ENCODE measurements around a stretch of chr14.

DNA sequence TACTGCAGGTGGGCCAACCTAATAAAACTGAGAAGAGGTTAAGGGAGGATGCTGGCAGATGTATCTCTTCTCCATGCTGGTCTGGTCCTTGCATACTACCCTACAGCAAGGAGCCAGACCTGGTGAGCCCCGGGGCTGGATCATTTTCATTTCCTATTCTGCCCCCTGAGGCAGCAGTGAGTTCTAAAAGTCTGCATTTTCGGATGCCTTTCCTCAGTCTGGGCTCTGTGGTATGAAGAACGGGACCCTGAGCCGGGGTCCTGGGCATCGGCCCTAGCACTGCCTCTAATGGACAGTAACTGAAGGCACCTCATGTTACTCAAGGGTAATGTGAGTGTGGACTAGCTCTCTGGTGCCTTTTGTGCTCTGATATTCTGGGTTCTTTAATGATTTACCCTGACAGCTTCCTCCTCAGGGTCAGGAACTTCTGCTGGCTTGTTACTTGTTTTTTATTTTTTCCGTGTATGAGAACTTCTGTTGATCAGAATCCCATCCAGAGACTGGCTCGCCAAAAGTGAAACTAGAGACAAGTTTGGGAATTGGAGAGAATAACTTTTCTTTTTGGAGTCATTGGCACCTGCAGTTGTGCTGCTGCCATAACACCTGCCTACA lies 62.2 kb downstream of the SUSD6 start:
- PRO-cap, 7 experiments = peak in 1 of 7 experiments; most common plus-strand start position 216 of the sequence (in 1)
- RAMPAGE, long total RNA, 2 experiments = no peak in any of the 2 experiments

- PRO-cap, 7 experiments = peak in 1 of 7 experiments; most common plus-strand start chr14:69685912 (in 1); most common minus-strand start chr14:69685794 (in 1)
- RAMPAGE, long total RNA, 2 experiments = no peak in any of the 2 experiments
Measured at GRCh38 chr14:69685079-69686153, 74.0 kb downstream of the SUSD6 start.

GRCh38 chr14:69695615-69696309 lies 71.2 kb upstream of the SRSF5 start:
- PRO-cap, 7 experiments = no peak in any of the 7 experiments
- RAMPAGE, long total RNA, 2 experiments = no peak in any of the 2 experiments

GRCh38 chr14:69879998-69880673 lies 920 bp downstream of the SMOC1 start:
- PRO-cap, 7 experiments = no peak in any of the 7 experiments
- RAMPAGE, long total RNA, 2 experiments = no peak in any of the 2 experiments

- PRO-cap, 7 experiments = no peak in any of the 7 experiments
- RAMPAGE, long total RNA, 2 experiments = no peak in any of the 2 experiments
Measured at GRCh38 chr14:69937383-69937817, 58.2 kb downstream of the SMOC1 start.

- PRO-cap, 7 experiments = no peak in any of the 7 experiments
- RAMPAGE, long total RNA, 2 experiments = no peak in any of the 2 experiments
Measured at GRCh38 chr14:70698365-70698806, 56.7 kb downstream of the TTC9 start.

- PRO-cap, 7 experiments = no peak in any of the 7 experiments
- RAMPAGE, long total RNA, 2 experiments = no peak in any of the 2 experiments
Measured at GRCh38 chr14:71103340-71103631, 196.0 kb downstream of the PCNX1 start.

GRCh38 chr14:71187495-71188039 lies 132.7 kb upstream of the SIPA1L1 start:
- PRO-cap, 7 experiments = no peak in any of the 7 experiments
- RAMPAGE, long total RNA, 2 experiments = no peak in any of the 2 experiments

DNA sequence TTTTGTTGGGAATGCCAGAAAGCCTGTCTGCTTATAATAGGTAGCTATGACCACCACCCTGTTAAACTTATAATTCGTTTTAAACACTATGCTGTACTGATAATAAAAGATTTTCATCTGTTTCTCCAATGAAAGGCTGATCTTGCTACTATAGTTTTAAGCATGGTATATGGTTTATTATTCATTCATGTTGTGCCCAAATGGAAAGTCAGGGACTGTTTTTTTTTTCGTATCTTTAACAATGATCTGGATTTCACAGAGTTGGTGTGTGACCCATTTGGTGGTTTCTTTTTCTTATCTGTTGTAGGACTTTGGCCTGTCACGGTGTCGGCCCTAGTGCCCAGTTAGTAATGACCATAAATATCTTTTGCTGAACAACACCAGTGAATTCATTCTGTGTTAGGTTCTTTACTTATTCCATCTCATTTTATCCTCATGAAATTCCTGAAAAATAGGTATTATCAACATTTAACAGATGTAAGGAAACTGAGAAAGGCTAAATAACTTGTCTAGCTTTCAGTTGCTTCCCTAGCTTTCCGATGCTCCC lies 19.8 kb downstream of the SIPA1L1 start:
- PRO-cap, 7 experiments = no peak in any of the 7 experiments
- RAMPAGE, long total RNA, 2 experiments = no peak in any of the 2 experiments

DNA sequence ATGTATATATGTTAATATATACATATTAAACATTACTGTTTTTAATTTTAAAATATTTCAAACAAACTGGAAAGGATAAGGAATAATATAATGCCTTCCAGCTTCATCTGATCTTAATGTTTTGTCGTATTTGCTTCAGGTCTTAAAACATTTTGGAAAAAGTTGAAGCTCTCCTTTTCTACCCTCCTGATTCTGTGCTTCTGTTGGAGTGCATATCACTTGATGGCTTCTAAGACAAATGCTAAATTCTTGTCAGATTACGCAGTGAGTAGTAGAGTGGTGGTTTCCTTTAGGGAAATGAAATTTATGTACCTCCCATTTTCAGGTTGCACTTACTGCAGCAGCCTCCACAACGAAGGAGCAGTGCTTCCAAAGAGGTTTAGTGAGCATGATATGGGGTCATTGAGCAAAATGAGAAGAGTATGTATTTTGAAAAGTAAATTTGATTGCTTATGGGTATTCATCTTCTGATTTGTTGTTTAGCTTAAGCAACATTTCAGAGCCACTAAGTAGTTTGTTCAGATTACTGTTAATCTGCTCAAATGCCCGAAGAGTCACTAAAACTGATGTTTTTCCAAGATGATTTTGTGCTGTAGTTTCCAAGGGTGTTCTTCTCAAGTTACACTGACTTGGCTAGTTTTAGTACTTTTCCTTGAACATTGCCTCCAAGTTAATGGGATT lies 80.5 kb downstream of the SIPA1L1 start:
- PRO-cap, 7 experiments = no peak in any of the 7 experiments
- RAMPAGE, long total RNA, 2 experiments = no peak in any of the 2 experiments

DNA sequence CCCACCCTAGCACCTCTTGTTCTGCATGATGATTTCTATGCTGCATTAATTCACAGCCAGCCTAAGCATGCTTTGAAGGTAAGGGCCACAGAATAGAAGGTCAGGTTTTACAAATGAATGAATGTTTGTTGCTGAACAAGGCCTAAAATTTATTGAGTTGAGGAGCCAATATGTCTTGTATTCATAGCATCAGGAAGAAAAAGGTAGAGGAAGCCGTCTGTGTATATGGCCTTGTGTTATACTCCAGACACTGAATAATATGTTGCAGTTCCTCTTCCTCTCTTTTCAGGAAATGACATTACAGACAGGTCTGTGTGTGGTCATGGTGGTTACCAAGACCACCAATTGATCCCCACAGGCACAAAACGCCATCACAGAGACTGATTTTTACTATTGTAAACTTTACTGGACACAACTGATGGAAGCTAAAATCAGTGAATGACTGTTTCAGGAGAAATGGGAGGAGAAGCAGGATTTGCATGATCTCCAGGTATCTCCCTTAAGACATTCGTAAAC lies 277.6 kb downstream of the SIPA1L1 start:
- PRO-cap, 7 experiments = no peak in any of the 7 experiments
- RAMPAGE, long total RNA, 2 experiments = no peak in any of the 2 experiments

- PRO-cap, 7 experiments = no peak in any of the 7 experiments
- RAMPAGE, long total RNA, 2 experiments = no peak in any of the 2 experiments
Measured at GRCh38 chr14:71722990-71723417, 209.2 kb upstream of the RGS6 start.

GRCh38 chr14:71982014-71982437 lies 49.8 kb downstream of the RGS6 start:
- PRO-cap, 7 experiments = no peak in any of the 7 experiments
- RAMPAGE, long total RNA, 2 experiments = no peak in any of the 2 experiments

DNA sequence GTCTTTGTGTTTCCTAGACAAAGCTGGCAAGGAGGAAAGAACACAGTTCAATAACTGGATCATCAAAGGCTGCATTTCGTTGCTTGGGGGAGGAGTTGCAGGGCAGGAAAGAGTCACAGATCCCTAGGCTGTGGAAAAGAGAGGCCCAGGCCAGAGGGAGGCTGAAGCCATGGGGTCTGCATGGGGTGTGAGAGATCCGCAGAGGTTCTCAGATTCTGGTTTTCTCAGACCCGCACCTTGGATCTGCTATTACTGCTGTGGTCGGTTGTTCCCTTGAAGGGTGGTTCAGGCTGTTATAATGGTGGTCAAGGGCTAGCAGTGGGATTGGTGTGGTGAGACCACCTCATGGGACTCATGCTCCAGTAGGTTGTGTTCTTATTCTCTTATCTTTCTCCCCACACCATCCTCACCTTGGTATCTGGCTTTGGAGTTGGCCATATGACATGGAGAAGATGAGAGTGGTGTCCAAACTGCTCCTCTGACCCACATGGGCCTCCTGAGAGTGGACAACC lies 364.8 kb downstream of the DPF3 start:
- PRO-cap, 7 experiments = no peak in any of the 7 experiments
- RAMPAGE, long total RNA, 2 experiments = no peak in any of the 2 experiments

- PRO-cap, 7 experiments = peak in 2 of 7 experiments; most common plus-strand start chr14:72676236 (in 2)
- RAMPAGE, long total RNA, 2 experiments = no peak in any of the 2 experiments
Measured at GRCh38 chr14:72675963-72676453, 217.9 kb downstream of the DPF3 start.

GRCh38 chr14:72679067-72679364 lies 214.9 kb downstream of the DPF3 start:
- PRO-cap, 7 experiments = no peak in any of the 7 experiments
- RAMPAGE, long total RNA, 2 experiments = no peak in any of the 2 experiments

- PRO-cap, 7 experiments = no peak in any of the 7 experiments
- RAMPAGE, long total RNA, 2 experiments = no peak in any of the 2 experiments
Measured at GRCh38 chr14:72679400-72680262, 214.3 kb downstream of the DPF3 start.

DNA sequence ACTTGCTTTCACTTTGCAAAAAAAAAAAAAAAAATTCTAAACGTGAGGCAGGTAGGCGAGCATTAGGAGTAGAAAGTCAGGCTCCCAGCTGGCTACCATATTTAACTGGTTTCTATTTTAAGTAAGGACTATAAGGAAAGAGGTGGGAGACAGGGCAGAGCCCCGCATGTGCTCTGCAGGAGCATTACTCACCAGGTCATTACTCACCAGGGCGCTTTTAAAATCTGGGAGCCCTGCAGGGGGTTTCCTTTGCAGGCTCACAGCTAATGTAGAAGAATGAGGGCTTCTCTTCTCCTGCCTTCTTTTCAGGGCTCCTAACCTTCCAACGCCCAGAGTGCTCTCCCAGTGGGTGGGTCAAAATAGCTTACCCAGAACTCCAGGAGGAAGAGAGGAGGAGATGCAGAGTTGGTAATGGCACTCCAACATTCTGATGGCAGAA lies 14.0 kb upstream of the DPF3 start:
- PRO-cap, 7 experiments = no peak in any of the 7 experiments
- RAMPAGE, long total RNA, 2 experiments = no peak in any of the 2 experiments

- PRO-cap, 7 experiments = no peak in any of the 7 experiments
- RAMPAGE, long total RNA, 2 experiments = no peak in any of the 2 experiments
Measured at GRCh38 chr14:72924376-72924736, 1.9 kb upstream of the DCAF4 start.

DNA sequence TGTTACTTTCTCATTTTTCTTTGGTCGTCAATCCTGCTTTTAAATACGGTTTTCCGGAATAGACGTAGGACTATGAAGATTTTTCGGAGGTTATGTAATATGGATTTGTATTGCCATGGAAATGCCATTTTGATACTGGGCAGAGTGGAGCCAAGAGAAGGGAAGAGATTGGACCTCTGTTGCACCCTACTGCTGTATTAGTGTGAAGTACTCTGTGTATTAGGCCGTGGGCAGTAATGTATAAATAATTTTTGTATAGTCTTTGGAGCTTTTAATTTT lies 1.0 kb downstream of the RBM25 start:
- PRO-cap, 7 experiments = peak in 3 of 7 experiments; most common plus-strand start position 142 of the sequence (in 1); most common minus-strand start position 47 of the sequence (in 3)
- RAMPAGE, long total RNA, 2 experiments = no peak in any of the 2 experiments

Measured in ovary (tissue), 7 donors.